Keratinocyte (primary cell): ENCODE data around the genes BRD4, PGLYRP2 and CYP4F3.

GRCh38 chr19:14405388-14406478, 13.4 kb downstream of the DDX39A start:
CAGE:
- cytosol, long polyA minus RNA, result no peak
- cytosol, long polyA plus RNA, result no peak
- long polyA plus RNA, result no peak
- nucleus, long polyA minus RNA, result no peak
- nucleus, long polyA plus RNA, result no peak

DNA sequence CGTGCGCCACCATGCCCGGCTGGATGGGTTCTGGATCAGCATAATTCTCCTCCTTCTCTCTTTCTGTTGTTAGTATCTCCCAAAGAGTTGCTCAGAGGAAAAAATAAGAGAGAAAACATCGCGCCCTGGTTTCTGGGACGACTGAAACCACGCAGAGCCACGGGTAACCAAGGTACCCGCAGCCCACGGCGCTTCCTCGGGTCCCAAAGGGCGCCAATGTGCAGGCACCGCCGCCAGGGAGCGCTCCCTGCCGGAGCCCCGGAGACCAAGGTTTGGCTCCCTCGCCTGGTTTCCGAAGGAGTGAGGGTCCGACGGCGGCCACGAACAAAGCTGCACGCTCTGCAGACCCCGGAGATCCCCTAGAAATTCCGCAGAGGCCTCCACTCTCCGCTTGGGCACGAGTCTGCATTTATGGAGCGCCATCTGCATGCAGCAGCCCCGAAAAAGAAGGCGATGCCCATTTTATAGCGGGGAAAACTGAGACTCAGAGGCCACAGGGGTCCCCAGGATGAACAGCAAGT, 1.2 kb upstream of the PKN1 start:
CAGE:
- cytosol, long polyA minus RNA, result no peak
- cytosol, long polyA plus RNA, result no peak
- long polyA plus RNA, result no peak
- nucleus, long polyA minus RNA, result no peak
- nucleus, long polyA plus RNA, result no peak

DNA sequence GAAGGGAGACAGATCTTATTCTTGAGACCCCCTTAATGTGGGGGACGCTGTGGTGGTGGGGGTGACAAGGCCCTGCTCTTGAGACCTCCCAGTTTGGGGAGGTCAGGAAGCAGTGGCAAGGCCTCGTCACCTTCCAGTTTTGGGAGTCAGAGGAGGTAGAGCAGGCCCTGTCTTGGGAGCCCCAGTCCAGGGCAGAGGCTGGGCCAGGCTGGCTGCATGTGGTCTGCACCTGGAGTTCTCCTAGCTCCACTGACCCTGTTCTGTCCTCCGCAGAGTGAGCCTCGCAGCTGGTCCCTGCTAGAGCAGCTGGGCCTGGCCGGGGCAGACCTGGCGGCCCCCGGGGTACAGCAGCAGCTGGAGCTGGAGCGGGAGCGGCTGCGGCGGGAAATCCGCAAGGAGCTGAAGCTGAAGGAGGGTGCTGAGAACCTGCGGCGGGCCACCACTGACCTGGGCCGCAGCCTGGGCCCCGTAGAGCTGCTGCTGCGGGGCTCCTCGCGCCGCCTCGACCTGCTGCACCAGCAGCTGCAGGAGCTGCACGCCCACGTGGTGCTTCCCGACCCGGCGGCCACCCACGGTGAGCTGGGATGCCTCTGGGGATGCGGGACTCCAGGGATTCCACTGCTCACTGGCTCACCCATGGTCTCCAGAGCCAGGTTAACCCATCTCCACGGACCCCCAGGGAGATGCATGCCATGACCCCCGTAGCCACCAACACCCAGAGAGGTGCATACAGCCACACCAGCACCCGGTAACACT, 7.9 kb downstream of the PKN1 start:
CAGE:
- cytosol, long polyA minus RNA, result no peak
- cytosol, long polyA plus RNA, result no peak
- long polyA plus RNA, result no peak
- nucleus, long polyA minus RNA, result no peak
- nucleus, long polyA plus RNA, result no peak

GRCh38 chr19:14577129-14577699, 5.3 kb upstream of the NDUFB7 start:
CAGE:
- cytosol, long polyA minus RNA, result no peak
- cytosol, long polyA plus RNA, result no peak
- long polyA plus RNA, result no peak
- nucleus, long polyA minus RNA, result no peak
- nucleus, long polyA plus RNA, result no peak

CAGE:
- cytosol, long polyA minus RNA, result no peak
- cytosol, long polyA plus RNA, result no peak
- long polyA plus RNA, result no peak
- nucleus, long polyA minus RNA, result no peak
- nucleus, long polyA plus RNA, result no peak
These were observed 13.2 kb downstream of the ADGRE3 start for GRCh38 chr19:14661488-14661895.

CAGE:
- cytosol, long polyA minus RNA, result no peak
- cytosol, long polyA plus RNA, result no peak
- long polyA plus RNA, result no peak
- nucleus, long polyA minus RNA, result no peak
- nucleus, long polyA plus RNA, result no peak
These were observed 2.6 kb upstream of the OR7A5 start for GRCh38 chr19:14837643-14837842.

DNA sequence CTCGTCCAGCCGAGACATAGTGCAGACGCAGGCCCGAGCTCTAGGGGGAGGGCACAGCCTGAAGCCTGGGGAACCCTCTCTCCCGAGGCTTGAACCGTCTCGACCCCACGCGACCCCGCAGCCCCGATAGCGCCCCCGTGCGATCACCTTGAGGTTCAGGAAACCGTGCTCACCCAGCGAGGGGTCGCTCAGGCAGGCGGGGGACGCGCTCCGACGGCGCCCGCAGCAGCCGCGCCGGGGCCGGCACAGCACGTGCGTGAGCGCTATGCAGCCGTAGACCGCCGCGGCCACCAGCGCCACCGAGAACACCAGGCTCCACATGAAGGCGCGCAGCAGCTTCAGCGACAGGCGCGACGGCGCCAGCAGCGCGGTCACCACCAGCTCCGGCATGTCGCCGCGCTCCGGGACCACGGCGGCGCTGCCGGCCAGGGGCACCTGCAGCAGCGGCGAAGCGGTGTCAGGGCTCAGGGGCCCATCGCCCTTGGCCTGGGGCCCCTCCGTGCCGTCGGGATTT, 369 bp downstream of the EPHX3 start:
CAGE:
- cytosol, long polyA minus RNA, result no peak
- cytosol, long polyA plus RNA, result no peak
- long polyA plus RNA, result no peak
- nucleus, long polyA minus RNA, result no peak
- nucleus, long polyA plus RNA, result no peak

DNA sequence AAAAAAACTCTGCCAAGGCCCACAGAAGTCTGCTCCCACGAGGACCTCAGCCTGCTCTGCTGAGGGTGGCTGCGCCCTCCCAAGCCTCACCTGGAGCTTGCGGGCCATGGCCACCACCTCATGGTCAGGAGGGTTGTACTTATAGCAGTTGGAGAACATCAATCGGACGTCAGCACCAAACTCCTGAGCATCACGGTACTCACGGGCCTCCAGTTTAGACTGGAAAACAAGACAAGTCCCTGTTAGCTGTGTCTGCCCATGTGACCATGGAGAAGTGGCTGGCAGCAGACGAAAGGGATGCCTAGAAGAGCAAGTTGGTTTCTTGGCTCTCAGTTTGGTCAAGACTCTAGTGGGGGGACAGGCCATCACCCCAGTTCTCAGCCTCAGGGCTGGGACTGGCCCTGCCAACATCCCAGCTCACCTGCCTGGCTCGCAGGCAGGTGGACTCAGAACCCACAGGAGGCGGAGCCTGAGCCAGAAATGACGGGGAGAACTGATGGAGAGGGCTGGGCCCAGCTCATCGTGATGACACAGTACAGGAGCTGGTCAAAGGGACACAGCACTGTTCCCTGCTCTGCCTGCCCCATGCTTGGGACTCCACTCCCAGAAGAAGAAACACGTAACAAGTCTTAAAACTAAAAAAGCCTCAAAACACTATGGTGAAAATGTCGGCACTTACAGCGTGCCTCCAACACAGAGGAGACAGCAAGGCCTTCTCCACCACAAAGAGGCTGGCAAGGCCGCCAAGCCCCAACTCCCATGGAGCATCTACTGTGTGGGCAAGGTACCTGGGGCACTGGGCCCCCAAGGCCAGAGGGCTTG, 31.3 kb upstream of the EPHX3 start:
CAGE:
- cytosol, long polyA minus RNA, result no peak
- cytosol, long polyA plus RNA, result no peak
- long polyA plus RNA, result no peak
- nucleus, long polyA minus RNA, result start-site peak on the minus strand centred at position 155 of the sequence, 124 bp wide, 43 reads
- nucleus, long polyA plus RNA, result no peak

GRCh38 chr19:15268785-15269193, 36.5 kb upstream of the EPHX3 start:
CAGE:
- cytosol, long polyA minus RNA, result start-site peak on the minus strand at chr19:15268927-15269015, 12 reads
- cytosol, long polyA plus RNA, result no peak
- long polyA plus RNA, result no peak
- nucleus, long polyA minus RNA, result no peak
- nucleus, long polyA plus RNA, result no peak

DNA sequence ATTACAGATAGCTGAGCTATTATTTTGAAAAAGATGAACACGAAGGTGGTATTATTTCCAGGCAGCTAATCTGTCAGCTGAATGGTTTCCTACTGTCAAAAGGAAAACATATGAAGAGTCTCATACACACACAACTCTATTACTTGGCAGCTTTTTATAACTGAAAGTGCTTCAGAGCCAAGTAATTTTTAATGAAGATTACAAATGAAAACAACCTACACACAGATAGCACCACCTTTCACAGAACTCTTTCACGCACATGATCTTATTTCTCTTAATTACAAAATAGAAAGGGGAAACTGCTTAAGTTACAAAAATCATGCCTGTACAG, 14.5 kb downstream of the BRD4 start:
CAGE:
- cytosol, long polyA minus RNA, result no peak
- cytosol, long polyA plus RNA, result no peak
- long polyA plus RNA, result no peak
- nucleus, long polyA minus RNA, result no peak
- nucleus, long polyA plus RNA, result no peak

DNA sequence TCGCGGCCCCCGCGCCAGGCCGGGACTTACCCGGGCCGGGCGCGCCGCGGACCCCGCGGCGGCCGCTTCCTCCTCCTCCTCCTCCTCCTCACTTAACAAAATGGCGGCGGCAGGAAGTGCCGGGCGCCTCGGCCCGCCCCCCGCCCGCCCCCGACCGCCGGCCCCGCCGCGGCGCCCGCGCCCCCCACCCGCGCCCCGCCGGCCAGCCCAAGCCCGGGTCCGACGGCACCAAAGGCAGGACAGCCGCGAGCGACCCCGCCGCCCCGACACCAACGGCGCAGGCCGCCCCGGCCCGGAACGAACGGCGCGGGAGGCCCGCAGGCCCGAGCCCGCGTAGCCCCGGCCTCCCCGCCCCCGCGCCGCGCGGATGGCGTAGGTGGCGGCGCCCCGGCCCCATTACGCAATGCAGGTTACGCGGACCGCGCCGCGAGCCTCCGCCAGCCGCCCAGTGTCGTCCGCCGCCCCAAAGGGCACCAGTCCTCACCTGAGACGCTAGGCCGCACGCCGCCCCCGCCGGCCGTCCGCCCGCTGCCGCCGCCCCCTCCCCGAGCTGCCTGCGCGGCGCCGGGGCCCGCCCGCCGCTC, 441 bp downstream of the BRD4 start:
CAGE:
- cytosol, long polyA minus RNA, result start-site peak on the minus strand centred at position 67 of the sequence, 62 bp wide, 9 reads
- cytosol, long polyA plus RNA, result no peak
- long polyA plus RNA, result start-site peak on the minus strand centred at position 526 of the sequence, 81 bp wide, 8 and 15 reads in 2 replicates
- nucleus, long polyA minus RNA, result no peak
- nucleus, long polyA plus RNA, result no peak

DNA sequence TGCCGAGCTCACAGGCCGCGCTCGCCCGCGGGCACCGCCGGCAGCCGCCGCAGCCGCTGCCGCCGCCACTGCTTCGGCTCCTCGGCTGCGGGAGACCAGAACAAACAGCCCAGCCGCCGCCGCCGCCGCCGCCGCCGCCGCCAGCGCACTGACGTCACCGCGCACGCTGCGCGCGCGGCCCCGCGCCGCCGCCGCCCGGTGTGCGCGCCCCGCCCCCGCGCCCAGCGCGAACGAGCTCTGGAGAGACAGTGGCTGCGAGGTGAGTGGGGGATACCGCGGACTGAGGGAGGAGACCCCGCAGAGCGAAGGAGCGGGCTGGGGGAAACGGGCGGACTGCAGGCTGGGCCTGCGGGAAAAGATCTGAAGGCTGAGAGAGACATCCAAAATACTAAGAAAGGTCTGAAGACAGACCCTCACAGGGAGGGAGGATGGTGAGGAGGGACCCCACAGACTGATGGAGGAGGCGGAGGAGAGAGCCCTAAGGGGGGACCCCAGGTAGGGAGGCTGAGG, at the start of gene BRD4:
Gene BRD4, minus strand, starts transcription at position 150 of the 510 bp plus-strand sequence.
CAGE:
- cytosol, long polyA minus RNA, result no peak
- cytosol, long polyA plus RNA, result no peak
- long polyA plus RNA, result start-site peak on the minus strand centred at position 128 of the sequence, 93 bp wide, 50 and 40 reads in 2 replicates
- nucleus, long polyA minus RNA, result no peak
- nucleus, long polyA plus RNA, result no peak

GRCh38 chr19:15378775-15379557, 621 bp downstream of the AKAP8 start:
CAGE:
- cytosol, long polyA minus RNA, result no peak
- cytosol, long polyA plus RNA, result no peak
- long polyA plus RNA, result no peak
- nucleus, long polyA minus RNA, result no peak
- nucleus, long polyA plus RNA, result start-site peak on the minus strand at chr19:15379266-15379346, 42 and 17 reads in 2 replicates

GRCh38 chr19:15401868-15402783, 16.7 kb downstream of the AKAP8L start:
CAGE:
- cytosol, long polyA minus RNA, result no peak
- cytosol, long polyA plus RNA, result no peak
- long polyA plus RNA, result no peak
- nucleus, long polyA minus RNA, result no peak
- nucleus, long polyA plus RNA, result no peak

DNA sequence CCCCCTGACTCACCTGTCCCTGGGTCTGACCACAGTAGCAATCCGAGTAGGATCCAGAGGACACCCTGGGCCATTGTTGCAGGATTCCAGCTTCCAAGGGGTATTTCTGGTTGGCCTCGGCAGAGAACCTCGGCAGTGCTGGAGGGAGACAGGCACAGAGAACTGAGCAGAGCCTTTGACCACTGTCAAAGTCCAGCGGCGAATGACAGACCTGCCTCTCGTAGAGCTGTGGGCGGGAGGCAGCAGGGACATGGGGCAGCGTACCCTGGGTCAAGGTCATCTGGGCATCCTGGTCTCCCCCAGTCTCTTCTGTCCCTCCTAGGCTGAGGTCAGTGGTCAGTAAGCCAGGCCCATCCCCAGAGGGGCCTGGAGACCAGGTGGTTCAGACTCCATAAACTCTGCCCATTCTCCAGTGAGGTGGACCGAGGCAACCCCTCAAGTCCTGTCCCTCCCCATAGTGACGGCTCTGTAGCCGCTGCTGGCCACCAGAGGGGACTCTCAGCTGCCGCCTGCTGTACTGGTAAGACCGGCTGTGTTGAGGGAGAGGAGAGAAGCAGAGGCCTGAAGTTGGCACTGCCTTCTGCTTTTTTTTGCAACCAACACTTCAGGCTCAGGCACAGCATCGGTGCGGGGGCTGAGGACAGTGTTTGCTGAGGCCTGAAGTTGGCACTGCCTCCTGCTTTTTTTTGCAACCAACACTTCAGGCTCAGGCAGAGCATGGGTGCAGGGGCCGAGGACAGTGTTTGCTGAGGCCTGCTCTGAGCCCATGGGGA, at the start of gene PGLYRP2:
Gene PGLYRP2, minus strand, starts transcription at position 204 of the 773 bp plus-strand sequence.
CAGE:
- cytosol, long polyA minus RNA, result no peak
- cytosol, long polyA plus RNA, result no peak
- long polyA plus RNA, result no peak
- nucleus, long polyA minus RNA, result no peak
- nucleus, long polyA plus RNA, result no peak

DNA sequence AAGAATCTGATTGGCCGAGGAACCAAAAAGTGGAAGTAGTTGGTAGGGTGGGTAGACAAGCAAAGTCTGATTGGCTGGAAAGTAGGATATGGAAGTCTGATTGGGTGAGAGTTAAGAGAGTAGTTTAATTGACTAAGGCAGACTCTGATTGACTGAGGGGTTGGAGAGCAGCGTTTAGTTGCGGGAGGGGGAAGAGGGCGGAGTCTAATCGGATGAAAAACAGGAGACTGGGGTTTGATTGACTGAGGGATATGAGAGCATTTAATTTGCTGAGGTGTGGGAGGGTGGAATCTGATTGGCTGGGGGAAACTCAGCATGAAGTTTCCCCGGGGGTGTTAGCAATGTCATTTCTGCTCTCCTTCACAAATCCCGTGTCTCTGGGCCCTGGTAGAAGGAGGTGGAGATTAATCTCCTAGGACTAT, 9.3 kb upstream of the CYP4F22 start:
CAGE:
- cytosol, long polyA minus RNA, result no peak
- cytosol, long polyA plus RNA, result no peak
- long polyA plus RNA, result no peak
- nucleus, long polyA minus RNA, result no peak
- nucleus, long polyA plus RNA, result no peak

DNA sequence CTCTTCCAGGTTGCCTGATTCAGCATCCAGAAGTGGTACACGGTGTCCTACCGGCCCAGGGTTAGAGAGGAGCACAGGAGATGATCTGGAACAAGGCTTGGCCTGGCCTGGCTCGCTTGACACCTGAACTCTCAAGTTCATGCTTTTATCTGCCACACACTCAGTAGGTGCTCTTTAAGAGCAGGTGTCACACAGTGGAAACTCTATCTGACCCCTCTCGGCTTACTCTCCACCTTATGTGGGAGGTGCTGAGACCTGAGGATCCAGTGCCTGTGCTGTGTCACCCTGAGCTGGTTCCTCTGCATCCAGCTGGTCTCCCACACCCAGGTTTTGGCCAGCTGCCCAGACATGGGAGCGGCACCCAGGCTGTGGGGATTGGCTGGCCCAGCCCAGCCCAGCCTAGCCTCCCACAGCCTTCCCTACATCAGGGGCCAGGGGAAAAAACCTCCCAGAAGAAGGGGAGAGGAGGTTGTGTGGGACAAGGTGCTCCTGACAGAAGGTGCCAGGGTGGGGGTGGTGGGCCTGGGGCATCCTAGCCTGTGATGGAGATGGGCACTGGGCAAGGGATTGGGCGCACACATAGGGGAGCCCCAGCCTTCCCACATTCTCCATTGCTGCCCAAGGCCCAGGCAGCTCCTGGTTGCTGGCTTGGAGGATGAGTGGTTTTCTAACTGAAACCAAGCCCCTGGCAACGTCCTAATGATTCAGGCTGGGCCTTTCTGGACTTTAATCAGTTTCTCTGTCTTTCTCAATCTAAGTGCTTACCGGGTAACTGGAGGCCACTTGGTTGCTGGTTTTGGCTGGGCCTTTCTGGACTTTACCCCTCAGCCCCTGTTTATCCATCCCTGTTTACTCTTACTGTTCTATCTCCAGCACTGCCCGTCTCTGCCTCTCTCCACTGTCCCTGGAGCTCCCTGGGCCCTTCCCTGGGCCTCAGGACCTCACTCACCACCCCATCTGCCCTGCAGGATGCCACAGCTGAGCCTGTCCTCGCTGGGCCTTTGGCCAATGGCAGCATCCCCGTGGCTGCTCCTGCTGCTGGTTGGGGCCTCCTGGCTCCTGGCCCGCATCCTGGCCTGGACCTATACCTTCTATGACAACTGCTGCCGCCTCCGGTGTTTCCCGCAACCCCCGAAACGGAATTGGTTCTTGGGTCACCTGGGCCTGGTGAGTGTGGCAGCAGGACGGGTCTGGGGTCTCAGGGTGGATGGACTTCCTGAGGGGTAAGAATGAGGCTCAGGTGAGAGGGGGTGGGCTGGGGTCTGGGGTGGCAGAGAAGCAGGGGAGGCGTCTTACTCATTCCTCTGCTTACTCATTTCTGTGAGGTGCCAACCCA, at the start of gene CYP4F3:
Gene CYP4F3, plus strand, starts transcription at position 451 of the 1,336 bp plus-strand sequence.
CAGE:
- cytosol, long polyA minus RNA, result no peak
- cytosol, long polyA plus RNA, result no peak
- long polyA plus RNA, result no peak
- nucleus, long polyA minus RNA, result start-site peak on the plus strand centred at position 427 of the sequence, 51 bp wide, 13 reads
- nucleus, long polyA plus RNA, result no peak

DNA sequence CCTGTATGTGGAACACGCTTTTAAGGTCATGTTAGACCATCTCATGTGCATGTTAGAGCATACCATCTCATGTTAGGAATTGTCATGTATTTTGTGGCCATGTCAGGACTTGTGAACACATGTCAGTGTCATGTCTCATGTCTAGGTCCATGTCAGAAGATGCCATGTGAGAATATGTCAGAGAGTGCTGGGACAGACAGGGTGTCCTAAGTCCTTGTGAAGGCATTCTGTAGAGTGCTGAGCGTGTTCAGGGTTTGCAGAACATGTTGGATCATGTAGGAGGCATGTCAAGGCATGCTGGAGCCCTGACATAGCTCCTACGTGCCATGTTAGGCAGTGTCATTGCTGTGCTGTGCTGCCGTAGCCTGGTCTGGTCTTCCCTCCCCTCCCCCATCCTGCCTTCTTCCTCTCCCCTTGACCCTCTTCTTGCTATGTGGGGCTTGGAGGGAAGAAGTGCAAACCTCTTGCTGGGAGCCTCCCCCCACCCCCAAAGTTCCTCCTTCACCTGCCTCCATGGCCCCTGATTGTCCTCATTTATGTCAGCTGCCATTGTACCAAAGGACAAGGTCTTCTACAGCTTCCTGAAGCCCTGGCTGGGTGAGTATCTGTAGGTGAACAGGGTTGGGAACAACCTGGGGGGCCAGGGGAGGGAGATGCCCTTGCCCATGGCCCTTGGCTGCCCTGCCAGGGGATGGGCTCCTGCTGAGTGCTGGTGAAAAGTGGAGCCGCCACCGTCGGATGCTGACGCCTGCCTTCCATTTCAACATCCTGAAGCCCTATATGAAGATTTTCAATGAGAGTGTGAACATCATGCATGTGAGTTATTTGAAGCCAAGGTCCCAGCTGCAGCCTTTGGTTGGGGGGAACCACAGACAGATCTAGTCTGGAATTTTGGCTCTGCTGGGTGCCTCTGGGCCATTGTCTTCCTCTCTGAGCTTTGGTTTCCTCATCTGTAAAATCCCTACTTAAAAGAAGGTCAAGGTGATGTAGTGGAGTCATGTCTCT, 6.1 kb downstream of the CYP4F3 start:
CAGE:
- cytosol, long polyA minus RNA, result no peak
- cytosol, long polyA plus RNA, result no peak
- long polyA plus RNA, result no peak
- nucleus, long polyA minus RNA, result no peak
- nucleus, long polyA plus RNA, result no peak

GRCh38 chr19:15651694-15652315, 11.1 kb downstream of the CYP4F3 start:
CAGE:
- cytosol, long polyA minus RNA, result no peak
- cytosol, long polyA plus RNA, result no peak
- long polyA plus RNA, result no peak
- nucleus, long polyA minus RNA, result no peak
- nucleus, long polyA plus RNA, result no peak

DNA sequence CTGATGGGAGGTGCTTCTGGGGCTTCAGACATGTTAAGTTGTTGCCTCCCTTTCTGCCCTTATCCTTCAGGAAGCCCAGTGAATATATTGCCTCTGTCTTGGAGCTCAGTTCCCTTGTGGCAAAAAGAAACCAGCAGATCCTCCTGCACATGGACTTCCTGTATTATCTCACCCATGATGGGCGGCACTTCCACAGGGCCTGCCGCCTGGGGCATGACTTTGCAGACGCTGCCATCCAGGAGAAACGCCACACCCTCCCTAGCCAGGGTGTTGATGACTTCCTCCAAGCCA, 6.0 kb upstream of the CYP4F12 start:
CAGE:
- cytosol, long polyA minus RNA, result no peak
- cytosol, long polyA plus RNA, result no peak
- long polyA plus RNA, result no peak
- nucleus, long polyA minus RNA, result no peak
- nucleus, long polyA plus RNA, result no peak